Thoracic aorta (tissue), 1 donor: ENCODE data around the genes SPDYE16, POMZP3 and GSAP.

GRCh38 chr7:75739084-75740182 lies 692 bp upstream of the HIP1 start:
- RAMPAGE, long total RNA = no peak

DNA sequence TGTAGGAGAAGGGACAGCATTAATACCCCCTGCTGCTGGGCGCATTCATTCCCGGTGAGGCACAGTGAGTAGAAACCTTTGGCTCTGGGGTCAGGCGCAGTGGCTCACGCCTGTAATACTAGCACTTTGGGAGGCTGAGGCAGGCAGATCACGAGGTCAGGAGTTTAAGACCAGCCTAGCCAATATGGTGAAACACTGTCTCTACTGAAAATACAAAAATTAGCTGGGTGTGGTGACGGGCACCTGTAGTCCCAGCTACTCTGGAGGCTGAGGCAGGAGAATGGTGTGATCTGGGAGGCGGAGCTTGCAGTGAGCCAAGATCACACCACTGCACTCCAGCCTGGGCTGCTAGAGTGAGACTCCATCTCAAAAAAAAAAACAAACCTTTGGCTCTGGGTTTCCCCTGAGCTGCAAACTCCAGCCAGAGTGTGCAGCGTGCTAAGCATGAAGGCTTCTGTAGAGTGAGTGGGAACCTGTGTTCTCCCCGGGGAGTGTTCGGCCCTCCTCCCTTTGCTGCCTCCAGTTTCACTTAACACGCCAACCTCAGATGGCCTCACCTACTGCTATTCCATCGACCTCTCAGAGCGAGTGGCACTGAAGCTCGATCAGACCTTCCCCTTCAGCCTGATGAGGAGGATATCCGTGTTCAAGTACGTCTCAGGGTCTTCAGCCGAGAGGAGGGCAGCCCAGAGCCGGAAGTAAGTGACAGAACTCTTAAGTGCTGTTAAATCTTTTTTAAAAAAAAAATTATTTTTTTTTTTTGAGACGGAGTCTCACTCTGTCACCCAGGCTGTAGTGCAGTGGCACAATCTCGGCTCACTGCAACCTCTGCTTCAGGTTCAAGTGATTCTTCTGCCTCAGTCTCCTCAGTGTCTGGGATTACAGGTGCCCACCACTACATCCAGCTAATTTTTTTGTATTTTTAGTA lies 4.6 kb downstream of the RHBDD2 start:
- RAMPAGE, long total RNA = no peak

DNA sequence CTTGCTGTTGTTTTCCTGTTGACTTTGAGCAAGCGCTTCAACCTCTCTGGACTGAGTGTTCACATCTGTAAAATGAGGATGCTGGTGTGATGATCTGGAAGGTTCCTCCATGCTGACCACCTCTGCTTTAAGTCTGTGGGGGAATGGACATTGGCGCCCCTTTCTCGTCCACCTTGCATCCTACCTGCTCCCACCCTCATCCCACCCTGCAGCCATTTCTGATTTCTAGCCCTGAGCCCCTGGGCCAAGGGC lies 15.4 kb upstream of the POR start:
- RAMPAGE, long total RNA = no peak

DNA sequence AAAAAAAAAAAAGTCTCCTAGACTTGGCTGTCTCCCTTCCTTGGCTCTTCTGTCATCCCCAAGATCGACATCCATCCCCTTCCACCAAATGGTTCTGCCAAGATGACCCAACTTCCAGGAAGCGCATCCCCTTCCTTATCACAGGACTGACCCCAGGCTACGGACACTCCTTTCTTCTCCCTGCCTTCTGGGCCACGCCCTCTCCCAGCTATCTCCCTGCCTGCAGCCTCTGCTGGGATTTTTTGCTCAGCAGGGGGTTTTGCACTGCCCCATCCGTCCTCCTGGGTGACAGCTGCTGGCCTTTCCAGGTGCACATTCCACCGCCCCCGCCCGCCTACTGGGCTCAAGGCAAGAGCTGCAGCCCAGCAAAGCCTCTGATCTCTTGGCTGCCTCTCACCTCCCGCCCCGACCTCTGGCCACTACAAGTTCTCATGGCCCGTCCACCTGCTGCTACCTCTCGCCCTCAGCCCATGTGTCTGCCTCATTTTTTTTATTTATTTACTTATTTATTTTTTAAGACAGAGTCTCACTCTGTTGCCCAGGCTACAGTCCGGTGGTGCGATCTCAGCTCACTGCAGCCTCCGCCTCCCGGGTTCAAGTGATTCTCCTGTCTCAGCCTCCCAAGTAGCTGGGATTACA lies 3.4 kb downstream of the TMEM120A start:
- RAMPAGE, long total RNA = no peak

DNA sequence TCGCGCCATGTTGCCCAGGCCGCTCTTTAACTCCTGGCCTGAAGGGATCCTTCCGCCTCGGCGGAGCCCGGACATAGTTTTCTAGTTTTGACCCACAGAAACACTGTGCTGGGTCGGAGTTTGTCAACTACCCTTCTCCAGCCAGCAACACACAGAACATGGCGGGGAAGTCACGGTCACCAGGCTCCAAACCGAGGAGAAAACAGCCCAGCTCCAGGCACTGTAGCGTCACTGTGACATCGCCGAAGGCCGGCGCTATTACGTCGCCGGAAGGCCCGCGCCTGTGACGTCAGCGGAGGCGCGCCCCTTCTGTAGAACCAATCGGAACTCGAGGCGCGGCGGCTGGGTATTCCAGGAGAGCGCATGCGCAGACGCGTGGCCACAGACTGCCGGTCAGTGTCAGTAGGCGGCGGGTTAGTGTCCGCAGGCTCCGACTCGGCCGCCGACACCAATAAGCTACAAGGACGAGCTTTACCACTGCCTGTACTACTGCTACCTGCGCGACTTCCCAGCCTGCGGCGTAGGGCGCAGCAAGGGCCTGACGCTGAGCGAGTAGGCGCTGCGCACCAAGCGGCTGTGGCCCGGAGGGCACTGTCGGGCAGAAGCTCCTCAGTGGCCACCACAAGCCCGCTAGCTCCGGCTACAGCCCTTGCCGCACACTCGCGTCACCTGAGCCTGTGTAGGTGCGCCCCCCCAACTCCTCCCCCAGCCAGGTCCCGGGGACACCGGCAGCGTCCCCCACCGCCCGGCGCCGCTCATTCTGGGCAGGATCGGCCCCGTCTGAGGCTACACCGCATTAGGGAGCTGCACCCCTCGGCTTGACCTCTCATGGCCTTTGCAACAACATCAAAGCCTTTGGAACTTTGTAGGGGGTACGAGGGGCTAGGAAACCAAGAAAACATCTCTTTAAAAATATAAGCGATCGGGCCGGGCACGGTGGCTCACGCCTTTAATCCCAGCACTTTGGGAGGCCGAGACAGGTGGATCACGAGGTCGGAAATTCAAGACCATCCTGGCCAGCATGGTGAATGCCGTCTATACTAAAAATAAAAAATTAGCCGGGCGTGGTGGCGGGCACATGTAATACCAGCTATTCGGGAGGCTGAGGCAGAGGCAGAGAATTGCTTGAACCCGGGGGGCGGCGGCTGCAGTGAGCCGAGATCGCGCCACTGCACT lies 35.0 kb upstream of the SRRM3 start:
- RAMPAGE, long total RNA = no peak

DNA sequence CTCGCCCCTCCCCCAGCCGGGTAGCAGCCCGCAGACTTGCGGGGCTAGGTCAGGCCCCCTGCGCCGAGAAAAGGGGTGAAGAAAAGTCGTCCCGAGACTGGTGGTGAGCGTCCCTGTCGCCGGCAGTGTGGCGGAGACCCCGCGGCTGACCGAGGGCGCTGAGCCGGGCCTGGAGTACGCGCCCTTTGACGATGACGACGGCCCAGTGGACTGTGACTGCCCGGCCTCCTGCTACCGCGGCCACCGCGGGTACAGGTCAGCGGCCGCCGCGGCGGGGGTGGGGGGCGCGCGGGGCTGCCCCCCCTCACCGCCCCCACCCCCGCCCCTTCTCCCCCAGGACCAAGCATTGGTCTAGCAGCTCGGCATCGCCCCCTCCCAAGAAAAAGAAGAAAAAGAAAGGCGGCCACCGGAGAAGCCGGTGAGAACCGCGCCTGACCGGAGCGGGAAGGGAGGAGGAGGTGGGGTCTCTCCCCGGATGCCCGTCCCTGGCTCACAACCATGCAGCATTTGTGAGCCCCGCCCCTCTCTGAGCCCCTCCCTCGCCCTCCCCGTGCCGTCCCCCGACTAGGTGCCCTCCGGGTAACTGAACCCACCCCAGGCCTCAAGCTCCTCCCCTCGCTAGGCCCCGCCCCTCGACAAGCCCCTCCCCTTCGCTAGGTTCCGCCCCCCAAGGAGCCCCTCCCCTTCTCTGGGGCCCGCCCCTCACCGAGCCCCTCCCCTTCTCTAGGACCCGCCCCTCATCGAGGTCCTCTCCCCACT lies 42.5 kb upstream of the HSPB1 start:
- RAMPAGE, long total RNA = no peak

- RAMPAGE, long total RNA = no peak
These were observed 22.2 kb upstream of the HSPB1 start for GRCh38 chr7:76280200-76280775.

DNA sequence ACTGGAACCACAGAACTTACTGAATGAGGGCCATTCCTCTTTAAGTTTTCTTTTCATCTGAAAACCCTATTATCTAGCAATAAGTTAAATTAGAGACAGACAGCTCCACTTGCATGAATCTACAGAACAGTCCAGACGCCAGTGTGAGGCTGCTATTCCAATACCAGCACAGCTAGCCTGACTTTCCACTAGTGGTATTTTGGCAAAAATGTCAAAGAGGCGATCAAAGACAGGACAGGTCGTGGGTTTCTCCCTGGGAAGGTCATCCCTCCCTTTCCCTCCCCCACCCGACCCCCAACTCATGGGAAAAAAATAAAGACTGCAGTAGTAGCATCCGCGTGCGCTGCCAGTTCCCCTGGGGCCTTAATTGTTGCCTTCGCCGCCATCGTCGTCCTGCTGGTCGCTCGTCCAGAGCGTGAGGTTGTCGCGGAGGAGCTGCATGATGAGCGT lies 26.8 kb downstream of the HSPB1 start:
- RAMPAGE, long total RNA = no peak

GRCh38 chr7:76335694-76336170 lies 23.1 kb downstream of the YWHAG start:
- RAMPAGE, long total RNA = no peak

DNA sequence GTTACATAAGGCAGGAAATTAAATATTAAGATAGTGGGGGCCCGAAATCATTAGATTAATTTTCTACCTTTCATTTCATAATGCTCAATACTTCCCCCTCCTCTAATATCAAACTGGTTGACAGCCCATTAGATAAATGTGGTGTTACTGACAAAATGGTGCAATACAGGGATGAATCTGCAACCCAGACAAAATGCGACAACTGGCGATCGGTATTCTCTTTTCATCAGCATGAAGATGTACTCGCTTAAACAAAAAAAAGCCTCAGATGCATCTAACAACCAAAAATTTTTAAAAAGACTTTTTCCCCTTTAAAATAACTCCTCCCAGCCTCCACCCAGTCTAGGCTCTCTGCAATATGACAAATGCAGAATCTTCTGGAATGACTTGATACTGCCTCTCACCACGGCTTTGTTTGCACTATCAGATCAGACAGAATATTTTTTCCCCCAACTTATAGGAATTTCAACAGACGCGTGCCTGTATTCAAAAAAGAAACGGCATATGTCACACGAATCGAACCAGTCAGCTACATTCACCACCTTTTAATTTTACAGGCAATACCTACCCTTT lies 1.3 kb downstream of the YWHAG start:
- RAMPAGE, long total RNA = no peak

DNA sequence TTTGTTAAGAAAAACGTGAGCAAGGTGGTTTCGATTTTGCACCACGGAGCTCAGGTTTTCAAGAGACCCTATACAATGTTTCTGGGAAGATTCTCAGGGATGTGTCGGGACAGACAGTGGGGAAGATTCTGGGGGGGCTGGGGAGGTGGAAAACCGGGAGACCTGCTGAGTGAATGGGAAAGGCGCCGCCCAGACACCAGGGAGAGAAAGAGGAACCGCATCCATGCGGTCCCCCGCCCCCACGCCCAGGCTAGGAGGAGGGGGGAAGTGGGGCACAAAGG lies 744 bp downstream of the YWHAG start:
- RAMPAGE, long total RNA = no peak

DNA sequence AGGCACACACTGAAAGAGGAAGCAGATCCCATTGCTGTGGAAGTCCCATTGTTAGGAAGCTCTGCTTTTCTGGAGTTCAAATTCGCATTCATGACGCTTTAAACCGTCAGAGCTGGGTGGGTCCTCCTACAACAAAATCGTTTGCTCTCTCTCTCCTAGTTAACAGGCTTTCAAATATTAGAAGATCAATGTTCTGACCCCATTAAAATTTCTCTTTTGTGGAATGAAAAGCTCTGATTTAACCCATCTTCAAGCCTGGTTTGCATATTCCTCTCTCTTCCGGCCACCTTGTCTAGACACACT lies at the start of gene SPDYE16:
SPDYE16 (minus strand) TSS at position 53 of the 303 bp plus-strand sequence.
- RAMPAGE, long total RNA = no peak

GRCh38 chr7:76605767-76606518 lies 21.1 kb downstream of the POMZP3 start:
- RAMPAGE, long total RNA = no peak

- RAMPAGE, long total RNA = no peak
These were observed 16.9 kb downstream of the POMZP3 start for GRCh38 chr7:76609991-76610849.

- RAMPAGE, long total RNA = no peak
These were observed at the start of gene POMZP3 for GRCh38 chr7:76627112-76628243. Gene POMZP3, minus strand, starts transcription at chr7:76627279.

DNA sequence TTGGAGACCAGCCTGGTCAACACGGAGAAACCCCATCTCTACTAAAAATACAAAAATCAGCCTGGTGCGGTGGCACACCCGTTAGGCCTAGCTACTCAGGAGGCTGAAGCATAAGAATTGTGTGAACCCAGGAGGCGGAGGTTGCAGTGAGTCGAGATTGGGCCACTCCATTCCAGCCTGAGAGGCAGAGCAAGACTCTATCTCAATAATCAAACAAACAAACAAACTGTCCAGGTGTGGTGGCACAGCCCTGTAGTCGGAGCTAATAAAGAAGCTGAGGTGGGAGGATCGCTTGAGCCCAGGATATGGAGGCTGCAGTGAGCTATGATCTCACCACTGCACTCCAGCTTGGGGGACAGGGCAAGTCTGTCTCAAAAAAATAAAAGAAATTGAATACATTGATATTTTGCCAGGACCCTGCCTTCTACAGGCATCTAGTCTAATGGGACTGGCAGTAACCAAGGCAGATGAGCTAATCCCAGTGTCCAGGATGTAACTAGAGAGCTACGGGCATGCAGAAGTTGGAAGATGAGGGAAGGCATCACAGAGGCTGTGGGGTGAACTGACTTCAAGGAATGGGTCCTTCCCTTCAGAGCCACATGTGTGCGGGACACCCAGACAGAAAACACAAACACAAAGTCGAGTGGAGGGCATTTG lies 8.6 kb downstream of the SPDYE18 start:
- RAMPAGE, long total RNA = no peak

DNA sequence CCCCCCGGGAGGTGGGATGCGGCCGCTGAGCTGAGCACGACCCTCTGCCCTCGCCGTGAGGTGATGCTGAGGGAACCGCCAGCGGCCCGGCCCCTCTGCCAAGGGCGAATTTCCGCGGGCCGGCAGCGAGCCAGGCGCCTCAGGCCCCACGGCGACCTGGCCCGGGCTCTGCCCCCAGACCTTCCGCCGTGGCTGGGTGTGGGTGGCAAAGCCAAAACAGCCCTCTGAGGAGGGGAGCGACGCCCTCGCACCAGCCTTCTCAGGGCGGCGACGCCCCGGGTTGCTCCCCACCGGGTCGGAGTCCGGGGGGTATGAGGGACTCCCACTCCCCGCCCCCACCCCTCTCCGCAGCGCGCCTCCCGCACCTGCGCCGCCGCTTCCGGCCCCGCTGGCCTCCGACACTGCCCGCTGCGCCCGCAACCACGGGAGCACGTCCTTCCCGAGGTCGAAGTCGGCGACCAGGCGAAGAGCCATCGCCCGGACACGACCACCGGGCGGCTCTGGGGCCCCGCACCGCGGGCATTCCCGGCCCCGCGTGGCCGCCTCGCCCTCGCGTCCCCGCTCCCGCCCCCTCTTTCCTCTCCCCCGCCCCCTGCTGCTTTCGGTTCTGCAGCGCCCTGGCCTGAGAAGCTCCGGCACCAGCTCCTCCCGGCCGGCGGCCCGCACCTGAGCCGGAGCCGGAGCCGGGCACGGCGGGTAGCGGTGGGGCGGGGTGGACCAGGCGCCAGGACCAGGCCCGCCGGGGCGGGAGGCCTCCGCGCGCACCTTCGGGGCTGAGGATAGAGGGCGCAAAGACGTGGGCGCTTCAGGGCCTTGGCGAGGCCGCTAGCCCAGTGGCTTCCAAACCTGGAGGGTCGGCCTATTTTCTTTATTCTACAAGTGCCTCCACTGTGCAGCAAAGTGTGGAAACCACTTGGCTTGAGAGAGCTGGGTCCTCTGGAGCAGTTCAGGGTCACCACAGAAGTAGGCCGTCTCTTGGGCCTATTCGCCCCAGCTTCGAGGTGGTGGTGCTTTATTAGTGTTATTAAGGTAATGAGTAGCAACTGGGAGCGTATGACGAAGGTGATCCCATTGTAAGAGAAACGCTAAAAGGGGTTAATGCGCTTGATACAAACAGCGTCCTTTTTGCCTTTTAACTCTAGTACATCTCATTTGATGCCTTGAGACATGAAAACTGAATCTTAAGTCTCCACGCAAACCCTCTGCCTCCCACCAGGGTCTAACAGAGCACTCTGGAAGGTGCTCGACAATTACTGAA lies at the start of gene GSAP:
GSAP (minus strand) TSS at position 502 of the 1,258 bp plus-strand sequence.
- RAMPAGE, long total RNA = start-site peak on the minus strand centred at position 508 of the sequence, 59 bp wide, 68 reads

GRCh38 chr7:77538177-77539139 lies 1.4 kb downstream of the PTPN12 start:
- RAMPAGE, long total RNA = no peak

DNA sequence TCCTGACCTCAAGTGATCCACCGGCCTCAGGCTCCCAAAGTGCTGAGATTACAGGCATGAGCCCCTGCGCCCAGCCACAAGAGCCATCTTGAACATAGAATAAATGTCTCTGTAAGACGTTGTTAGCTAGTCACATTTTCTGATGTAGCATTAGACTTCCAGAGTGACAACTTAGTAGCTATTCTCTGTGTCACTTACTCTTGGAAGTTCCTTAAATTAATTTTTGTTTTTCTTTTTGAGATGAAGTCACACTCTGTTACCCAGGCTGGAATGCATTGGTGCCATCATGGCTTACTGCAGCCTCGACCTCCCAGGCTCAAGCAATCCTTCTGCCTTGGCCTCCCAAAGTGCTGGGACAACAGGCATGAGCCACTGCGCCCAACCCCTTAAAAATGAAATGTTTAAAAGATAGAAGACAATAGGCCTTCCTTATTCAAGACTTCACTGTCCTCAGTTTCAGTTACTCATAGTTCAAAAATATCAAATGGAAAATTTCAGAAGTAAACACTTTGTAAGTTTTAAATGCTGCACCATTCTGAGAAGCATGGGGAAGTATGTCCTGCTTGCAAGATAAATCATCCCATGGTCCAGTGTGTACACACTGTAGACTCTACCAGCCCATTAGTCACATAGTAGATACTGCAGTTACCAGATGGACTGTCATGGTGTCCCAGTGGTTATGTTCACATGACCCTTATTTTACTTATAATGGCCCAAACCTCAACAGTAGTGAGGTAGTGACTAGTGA lies 69.3 kb downstream of the PTPN12 start:
- RAMPAGE, long total RNA = no peak

- RAMPAGE, long total RNA = no peak
These were observed 69.3 kb upstream of the RSBN1L start for GRCh38 chr7:77626538-77627744.